SJSA1 (cell line): ENCODE data around the genes MICAL1 and CDC40.

GRCh38 chr6:109455517-109456147 lies at the start of gene MICAL1:
Gene MICAL1, minus strand, starts transcription at chr6:109455772.
- RAMPAGE, long total RNA: no peak

- RAMPAGE, long total RNA: no peak
Observed at GRCh38 chr6:109478922-109479346, 4.1 kb downstream of the ZBTB24 start.

- RAMPAGE, long total RNA: no peak
Observed at GRCh38 chr6:109659209-109659538, 31.8 kb downstream of the AK9 start.

- RAMPAGE, long total RNA: start-site peak on the plus strand at chr6:110180401-110180431, 109 and 147 reads in 2 replicates
Observed at GRCh38 chr6:110180340-110181010, at the start of gene CDC40. Gene CDC40, plus strand, starts transcription at chr6:110180427.

DNA sequence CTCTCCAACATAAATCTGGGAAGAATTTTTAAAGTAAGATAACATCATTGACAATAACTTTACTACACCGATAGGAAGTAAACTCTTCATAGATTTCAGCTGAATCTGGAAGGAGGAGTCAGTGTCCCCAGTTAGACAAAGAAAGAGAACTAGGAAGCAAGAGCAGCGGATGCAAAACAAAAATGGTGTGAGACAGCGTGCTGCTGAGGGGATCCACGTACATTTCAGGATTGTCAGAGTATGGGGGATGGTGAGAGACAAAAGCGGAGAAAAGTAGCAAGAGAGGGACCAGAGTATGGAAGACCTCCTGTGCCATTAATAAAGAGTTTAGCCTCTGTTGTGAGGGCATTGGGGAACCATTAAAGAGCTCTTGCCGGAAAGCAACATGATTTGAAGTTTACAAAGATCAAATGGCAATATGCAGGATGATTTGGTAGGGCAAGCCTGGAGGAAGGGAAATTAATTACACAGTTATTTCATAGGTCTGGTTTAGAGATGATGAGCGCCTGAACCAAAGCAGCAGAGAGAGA lies 35.2 kb downstream of the CDC40 start:
- RAMPAGE, long total RNA: no peak

GRCh38 chr6:110399428-110400264 lies 15.7 kb downstream of the DDO start:
- RAMPAGE, long total RNA: no peak

- RAMPAGE, long total RNA: no peak
Observed at GRCh38 chr6:110566424-110567271, 90.2 kb upstream of the SLC22A16 start.

GRCh38 chr6:110628978-110629565 lies 152.7 kb upstream of the SLC22A16 start:
- RAMPAGE, long total RNA: no peak

DNA sequence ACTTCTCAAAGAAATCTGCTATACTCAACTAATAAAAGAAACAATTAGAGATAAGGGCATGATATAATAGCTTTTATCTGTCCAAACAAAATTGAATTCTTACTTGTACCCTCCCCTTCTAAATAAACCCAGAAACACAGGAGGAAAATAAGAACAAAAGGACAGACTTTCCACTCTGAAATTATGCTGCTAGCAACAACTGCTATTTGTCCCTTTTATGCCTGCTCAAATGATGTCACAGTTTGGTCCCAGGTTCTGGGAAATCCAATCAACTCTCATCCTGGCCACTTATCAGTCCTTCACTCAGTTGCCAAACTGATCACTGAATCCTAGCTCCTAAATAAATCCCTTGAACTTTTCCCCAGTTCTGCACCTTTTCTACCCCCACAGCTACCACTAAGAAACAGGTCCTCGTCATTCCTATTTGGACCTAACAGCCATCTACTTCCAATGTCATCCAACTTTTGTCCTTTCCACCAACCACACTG lies 33.2 kb downstream of the CDK19 start:
- RAMPAGE, long total RNA: no peak

DNA sequence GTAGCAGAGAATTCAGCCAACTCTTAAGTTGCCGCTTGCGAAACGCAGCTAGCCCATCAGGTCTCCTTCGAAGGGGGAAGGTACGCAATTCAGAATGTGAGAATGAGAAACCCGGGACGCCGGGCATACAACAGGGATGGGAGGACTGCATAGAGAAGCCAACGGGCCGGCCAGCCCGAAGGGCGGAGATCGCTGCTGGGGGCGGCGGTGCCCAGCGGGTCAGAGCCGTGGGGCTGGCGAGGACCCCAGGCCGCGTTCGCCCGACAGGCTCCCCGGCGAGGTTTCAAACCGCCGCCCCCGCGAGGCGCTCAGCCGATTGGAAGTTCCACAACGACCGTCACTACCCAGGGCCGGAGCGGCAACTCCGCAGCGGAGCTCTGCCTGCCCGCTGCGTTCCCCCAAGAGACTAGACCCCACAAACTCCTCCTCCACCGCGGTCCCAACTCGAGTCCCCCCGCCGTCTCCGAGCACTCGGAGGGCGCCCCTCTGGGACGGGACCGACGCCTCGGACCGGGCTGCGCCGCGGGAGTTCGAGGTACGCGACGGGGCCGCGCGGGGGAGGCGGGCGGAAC lies 902 bp downstream of the CDK19 start:
- RAMPAGE, long total RNA: no peak

DNA sequence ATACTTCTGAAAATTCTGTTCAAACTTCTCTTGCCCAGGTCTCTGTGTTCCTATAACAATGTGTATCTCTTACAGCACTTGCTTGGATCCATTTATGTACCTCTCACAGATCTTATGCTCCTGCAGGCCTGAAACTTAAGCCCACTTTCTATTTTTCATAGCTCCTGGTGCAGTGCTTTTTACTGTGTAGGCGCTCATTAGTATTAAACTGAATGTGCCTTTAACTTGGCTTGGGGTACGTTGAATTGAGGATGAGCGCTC lies 524 bp upstream of the GTF3C6 start:
- RAMPAGE, long total RNA: no peak

DNA sequence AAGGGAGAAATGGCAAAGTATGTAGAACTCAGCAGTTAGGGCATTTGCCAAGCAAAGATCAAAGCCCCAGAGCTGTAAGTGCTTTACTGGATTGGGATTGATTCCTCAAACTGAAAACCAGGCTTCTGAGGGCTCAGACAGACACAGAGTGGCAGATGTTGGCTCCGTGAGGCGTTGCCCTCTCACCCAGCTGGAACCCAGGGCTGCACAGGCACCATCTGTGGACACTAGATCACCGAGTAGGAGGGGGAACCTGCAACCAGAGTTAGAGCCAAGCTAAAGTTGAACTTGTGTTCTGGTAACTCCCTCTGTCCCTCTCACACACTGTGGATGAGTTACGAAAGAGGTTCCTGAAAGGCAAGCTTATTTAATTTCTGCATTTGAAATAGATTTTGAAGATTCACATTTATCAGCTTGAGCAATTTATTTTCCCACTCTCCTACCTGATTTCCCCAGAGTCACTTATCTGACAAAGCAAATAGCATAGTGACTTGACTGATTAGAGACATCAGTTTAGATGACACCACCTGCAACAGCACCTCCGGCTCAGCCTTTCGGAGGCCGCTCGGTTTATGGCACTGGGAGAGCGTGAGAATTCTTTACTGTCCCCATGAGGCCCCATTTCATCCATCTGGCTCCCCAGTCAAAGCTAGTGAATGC lies 48.3 kb downstream of the RPF2 start:
- RAMPAGE, long total RNA: no peak

DNA sequence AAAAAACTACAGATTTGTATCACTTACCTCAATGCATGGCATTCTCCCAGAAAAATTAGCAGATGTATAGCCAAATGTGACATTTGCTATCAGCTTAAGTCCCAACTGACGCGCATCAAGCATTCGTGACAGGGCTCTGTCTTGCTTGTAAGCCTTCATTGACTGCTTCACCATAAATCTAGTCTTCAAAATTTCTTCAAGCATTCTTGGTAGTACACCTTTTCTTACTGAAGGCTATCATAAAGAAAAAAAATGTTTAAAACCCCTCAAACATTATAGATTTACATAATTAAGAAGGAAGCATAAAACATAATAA lies 70.3 kb downstream of the MFSD4B start:
- RAMPAGE, long total RNA: no peak

GRCh38 chr6:111477331-111478009 lies 5.5 kb downstream of the REV3L start:
- RAMPAGE, long total RNA: no peak

DNA sequence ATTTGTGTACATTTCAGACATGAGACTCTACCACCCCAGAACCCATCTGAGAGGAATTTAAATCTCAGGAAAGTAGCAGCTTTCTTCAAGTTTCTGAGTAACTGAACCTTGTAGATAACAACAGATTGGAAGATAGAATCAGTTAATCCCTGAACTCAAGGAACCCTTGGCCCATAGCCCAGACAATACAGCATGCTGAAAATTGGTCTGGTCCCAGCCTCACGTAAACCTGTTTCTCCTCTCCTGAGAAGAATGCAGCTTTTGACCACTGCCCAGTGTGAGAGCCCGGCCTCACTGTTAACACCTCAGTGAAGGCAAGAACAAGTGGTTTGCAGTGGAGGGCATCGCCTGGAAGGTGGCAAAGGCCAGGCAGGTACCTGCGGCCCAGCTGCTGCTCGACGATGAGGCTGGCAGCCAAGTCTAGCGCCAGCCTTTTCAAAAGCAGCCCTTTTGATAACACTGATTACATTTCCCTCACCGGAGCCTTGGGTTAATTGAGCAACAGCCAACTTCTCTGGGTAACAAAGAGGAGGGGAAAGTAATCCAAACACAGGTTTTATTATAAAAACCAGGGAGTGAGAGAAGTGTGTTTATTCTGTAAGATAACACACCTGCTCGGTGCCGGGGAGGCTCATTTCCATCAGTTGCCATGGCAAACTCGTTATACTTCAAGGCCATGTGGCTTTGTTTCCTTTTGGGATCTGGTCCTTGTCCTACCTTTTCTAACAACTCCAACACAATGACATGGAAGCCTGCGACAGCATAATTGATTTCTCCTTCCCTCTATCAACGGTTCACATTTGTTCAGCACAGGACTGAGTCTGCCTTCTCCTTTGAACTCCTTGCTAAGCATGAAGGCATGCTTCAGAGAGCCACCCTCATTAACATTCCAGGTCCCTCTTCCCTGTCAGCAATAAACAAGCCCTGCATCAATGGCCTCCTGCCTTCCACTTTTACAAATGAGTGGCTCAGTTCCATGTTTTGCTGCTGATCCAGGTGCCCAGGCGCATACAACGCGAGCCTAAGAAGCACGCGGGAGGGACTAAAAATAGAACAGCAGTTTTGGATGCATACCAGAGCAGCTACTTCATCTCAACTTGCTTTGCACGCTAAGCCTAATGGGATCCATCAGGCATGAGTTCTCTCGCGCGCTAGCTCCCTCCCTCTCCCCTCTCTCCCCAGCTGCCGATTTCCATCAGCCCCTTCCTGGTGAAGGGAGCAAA lies 53.8 kb downstream of the TRAF3IP2 start:
- RAMPAGE, long total RNA: no peak

DNA sequence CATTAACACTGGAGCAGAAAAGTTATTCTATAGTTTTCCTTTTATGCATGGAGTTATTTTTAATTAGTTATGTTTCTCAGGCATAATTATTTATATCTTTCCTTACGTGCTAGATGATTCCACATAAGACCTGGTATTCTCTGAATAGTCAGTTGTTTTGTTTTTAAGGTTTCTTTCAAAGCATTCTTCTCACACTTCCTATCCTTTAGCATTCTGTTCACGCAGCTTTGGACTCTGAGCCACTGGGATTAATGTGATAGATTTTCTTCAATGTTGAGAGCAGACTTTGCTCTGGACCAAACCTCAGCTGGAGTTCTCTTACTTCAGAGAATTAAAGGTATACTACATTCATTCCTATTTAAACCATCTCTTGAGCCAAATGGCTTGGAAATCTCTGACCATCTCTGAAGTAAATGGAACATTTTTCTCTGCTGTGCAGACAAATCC lies 70.7 kb upstream of the TRAF3IP2 start:
- RAMPAGE, long total RNA: no peak

DNA sequence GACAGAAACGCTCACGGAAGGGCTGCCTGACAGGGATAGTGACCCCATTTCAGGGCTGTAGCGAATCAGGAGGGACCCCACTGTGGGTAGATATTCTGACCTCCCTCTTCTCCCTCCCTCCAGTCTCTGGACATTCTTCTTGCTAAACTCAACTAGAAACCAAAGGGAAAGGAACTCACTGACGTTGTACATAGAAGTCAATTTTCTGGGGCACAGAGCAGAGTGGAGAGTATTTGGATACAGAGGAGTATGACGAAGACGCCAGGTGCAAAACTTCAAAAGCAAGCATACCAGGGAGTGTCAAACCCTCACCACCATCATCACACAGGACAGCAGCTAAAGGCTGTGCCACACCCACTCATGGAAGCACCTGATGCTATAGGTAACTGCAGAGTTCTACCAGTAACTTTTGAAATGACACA lies 64.8 kb downstream of the FYN start:
- RAMPAGE, long total RNA: no peak

GRCh38 chr6:111823695-111824449 lies 49.4 kb downstream of the FYN start:
- RAMPAGE, long total RNA: no peak

DNA sequence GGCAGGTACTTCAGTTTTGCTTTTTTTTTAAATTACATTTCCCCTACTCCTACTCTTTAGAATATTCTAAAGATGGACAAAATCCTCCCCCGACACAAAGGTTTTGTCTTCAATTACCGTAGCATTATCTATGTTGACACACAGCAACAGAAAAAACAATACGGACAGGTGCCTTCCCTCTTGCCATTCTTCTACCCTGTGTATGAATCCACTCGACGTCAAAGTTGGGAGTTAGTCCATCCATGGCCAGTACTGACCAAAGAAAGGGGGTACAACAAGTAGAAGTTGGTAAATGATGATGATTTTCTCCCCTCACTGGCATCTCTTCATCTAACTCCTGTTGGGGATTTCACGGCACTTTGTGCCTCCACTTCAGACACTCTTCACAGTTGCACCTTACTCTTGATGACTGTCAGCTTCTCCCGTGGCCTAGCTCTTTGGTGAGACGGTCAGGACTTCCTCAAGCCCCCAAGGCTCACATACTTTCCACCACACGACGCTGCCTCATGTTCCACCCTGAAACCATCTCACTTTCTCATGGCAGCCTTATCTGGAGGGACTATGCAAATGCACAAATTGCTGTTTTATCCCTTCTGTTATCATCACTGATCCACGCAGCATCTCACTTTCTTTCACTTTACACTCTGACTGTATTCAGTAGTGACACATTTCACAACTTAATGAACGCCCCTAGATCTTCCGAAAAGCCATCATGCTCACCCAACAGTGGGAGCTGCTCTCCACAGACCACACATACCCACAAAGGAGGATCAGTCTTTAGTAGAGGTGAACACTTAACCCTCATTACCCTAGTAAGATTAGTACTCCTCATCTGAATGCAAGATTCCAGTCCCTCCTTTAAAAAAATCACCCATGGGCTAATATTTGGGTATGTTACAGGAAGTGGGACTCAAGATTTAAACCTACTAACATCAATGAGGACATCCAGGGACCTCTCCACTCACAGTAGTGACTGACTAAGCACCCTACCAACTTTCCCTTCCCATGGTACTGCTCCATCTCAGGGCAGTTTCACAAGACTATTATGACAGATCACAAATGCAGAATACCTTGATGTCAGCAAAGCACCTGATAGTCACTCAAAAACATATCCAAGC lies 35.6 kb downstream of the FYN start:
- RAMPAGE, long total RNA: no peak

DNA sequence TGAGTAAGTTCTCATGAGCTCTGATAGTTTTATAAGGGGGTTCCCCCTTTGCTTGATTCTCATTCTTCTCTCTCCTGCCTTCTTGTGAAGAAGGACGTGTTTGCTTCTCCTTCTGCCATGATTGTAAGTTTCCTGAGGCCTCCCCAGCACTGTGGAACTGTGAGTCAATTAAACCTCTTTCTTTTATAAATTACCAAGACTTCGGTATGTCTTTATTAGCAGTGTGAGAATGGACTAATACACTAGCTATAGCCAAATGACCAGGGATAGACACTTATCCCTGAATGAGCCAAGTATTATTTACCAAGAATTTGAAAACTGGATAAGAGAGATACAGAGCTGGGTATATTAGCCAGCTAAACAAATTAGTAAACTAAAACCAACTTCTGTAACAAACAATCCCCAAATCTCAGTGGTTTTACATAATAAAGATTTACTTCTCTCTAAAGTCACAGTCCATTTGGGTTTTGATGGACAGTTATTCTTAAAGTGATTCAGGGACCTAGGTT lies 7.6 kb upstream of the FYN start:
- RAMPAGE, long total RNA: no peak